UCH-1 (cell line): Measurements from ENCODE around the genes BEST2 and TRMT1.

DNA sequence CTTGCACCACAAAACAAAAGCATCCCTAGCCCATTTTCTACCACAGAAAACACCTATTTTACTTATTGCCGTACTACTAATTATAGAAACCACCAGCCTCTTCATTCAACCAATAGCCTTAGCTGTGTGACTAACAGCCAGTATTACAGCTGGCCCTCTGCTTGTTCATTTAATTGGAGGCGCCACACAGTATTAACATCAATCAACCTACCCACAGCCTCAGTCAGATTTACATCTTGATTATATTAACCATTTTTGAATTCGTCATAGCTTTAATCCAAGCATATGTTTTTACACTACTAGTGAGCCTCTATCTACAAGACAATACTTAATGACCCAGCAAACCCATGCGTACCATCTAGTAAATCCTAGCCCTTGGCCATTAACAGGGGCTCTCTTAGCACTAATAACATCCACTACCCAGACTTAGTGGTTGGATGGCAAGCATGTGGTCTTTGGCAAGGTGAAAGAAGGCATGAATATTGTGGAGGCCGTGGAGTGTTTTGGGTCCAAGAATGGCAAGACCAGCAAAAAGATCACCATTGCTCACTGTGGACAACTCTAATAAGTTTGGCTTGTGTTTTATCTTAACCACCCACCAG, 23.2 kb upstream of the ZNF709 start:
- RRBS, result no CpG with 5 or more reads among the region's 5 CpGs

- RRBS, result no CpG with 5 or more reads among the region's 13 CpGs
Observed at GRCh38 chr19:12545116-12545702, 6.1 kb downstream of the ZNF564 start.

- RRBS, result 3% methylated on average over 15 of the region's 38 CpGs
Observed at GRCh38 chr19:12681033-12681701, 513 bp downstream of the DHPS start.

- RRBS, result 4% methylated on average over 4 of the region's 18 CpGs
Observed at GRCh38 chr19:12736645-12737413, 468 bp upstream of the GET3 start.

DNA sequence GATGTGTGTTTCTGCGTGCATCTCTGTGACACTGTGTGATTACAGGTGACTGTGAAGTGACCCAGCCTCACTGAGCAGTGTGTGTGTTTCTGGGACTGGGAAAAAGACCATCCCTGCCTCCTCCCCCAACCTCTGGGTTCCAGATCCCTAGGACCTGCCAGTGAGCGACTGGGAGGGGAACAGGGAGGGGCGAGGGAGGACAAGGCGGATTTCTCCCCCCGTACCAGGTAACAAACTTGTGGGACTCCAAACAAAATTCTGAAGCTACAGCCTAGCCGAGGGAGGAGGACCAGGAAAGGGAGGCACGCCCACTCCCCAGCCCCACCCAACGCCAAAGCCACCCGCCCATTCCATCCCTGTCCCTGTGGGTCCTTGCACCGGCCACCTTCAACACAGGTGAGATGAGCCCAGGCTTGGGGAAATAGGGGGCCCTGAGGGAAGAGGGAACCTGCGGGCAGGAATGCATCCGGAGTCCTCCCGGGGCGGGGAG, at the start of gene BEST2:
TSS of gene BEST2 (plus strand) at position 348 of the 490 bp plus-strand sequence.
- RRBS, result 19% methylated on average over 5 of the region's 14 CpGs

GRCh38 chr19:12762811-12763603, 11.4 kb downstream of the BEST2 start:
- RRBS, result no CpG with 5 or more reads among the region's 18 CpGs

DNA sequence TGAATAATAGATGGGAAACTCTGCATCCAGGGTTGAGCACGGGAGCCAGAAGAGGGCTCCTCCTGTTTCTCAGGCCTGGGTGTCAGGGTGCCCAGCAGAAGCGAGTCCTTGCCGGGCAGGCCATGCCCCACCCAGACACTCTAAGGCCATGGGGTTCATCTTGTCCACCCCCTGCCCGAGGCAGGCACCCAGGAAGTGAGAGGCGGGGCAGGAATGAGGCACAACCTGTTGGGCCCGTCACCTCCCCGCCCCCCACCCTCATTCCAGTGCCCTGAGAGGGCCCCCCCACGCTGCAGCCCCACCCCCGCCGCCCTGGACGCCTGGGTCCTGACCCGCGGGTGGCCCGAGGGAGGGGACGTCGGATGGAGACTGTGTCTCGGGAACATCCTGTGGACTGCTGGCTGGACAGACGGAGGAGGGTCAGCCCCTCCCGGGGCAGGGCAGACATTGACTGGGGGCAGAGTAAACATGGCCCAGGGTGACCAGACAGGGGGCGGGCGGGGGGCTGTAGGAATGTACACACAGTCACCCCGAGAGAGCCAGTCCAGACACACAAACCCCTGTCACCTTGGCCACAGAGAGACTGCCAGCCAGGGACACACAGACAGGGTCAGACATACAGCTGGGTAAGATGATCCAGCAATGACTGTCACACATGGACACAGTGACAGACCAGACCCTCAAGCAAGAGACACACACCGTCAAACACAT, 7.4 kb upstream of the JUNB start:
- RRBS, result no CpG with 5 or more reads among the region's 23 CpGs

DNA sequence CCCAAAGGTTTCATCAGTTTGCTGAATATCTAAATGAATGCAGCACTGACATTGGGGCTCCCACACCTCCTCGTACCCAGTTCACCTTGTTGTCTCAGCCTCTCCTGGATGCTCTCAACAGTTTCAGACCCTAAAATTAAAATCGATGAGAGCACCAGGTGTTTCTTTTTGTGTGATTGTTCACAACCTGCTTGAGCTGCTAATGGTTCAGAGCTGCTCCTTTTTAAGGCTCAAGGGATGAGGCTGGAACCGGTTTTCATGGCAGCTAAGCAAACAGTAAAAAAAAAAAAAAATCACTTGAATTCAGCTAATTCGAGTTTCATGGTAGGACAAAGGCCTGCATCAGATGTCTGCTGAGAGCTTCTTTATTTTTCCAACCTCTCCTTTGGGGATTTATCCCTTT, 6.6 kb downstream of the SYCE2 start:
- RRBS, result no CpG with 5 or more reads among the region's 4 CpGs

GRCh38 chr19:12933923-12934294, 398 bp upstream of the FARSA start:
- RRBS, result no CpG with 5 or more reads among the region's 9 CpGs

DNA sequence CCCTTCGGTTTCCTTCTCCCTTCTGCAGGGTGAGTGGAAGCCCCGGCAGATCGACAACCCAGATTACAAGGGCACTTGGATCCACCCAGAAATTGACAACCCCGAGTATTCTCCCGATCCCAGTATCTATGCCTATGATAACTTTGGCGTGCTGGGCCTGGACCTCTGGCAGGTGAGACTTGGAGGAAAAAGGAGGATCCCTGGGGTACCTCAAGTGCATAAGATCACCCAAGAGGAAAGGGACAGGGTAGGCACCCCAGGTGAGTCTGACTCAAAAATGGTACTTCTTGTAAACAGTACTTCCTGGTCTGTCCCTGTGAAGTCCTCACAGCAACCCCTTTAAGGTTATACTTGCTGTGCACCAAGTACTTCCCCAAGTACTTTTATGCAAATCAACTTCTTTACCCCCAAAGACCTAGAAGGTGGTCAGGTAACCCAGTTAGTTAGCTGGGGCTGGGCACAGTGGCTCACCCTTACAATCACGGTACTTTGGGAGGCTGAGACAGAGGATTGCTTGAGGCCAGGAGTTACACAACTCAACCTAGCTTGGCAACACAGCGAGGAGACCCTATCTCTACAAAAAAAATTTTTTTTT, 2.4 kb downstream of the CALR start:
- RRBS, result no CpG with 5 or more reads among the region's 8 CpGs

DNA sequence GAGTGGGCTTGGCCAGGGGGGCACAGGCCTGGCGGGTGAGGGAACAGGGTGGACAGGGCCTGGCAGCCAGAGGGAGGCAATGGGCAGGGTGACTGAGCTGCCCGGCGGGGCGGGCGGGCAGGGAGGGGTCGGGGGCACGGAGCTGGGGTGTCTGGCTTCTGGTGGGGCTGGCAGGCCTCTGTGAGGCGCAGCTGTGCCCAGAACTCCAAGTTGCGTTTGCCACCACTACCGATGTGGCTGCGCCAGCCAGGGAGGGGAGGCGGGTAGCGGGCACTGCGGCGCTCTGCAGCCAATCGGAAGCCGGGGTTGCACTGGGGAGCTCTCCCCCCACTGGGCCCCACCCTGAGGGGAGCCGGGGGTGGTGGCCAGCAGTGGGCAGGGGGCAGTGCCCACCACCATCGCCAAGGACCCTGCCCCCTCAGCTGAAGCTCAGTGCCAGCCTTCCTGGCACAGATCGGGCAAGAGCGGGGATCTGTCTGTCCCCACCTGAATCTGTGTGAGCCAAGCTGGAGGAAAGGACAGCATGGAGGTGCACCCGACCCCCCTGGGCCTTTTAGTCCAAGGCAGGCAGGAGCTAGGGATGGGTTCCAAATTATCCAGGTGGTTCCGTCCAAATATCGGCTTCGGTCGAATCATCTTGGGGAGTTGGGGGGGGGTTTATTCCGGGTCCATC, 7.3 kb downstream of the NFIX start:
- RRBS, result 37% methylated on average over 2 of the region's 27 CpGs

GRCh38 chr19:13010743-13011303, 15.5 kb downstream of the NFIX start:
- RRBS, result no CpG with 5 or more reads among the region's 29 CpGs

GRCh38 chr19:13011731-13012467, 16.6 kb downstream of the NFIX start:
- RRBS, result 98% methylated on average over 20 of the region's 58 CpGs

- RRBS, result 65% methylated on average over 8 of the region's 49 CpGs
Observed at GRCh38 chr19:13013634-13014547, 18.6 kb downstream of the NFIX start.

DNA sequence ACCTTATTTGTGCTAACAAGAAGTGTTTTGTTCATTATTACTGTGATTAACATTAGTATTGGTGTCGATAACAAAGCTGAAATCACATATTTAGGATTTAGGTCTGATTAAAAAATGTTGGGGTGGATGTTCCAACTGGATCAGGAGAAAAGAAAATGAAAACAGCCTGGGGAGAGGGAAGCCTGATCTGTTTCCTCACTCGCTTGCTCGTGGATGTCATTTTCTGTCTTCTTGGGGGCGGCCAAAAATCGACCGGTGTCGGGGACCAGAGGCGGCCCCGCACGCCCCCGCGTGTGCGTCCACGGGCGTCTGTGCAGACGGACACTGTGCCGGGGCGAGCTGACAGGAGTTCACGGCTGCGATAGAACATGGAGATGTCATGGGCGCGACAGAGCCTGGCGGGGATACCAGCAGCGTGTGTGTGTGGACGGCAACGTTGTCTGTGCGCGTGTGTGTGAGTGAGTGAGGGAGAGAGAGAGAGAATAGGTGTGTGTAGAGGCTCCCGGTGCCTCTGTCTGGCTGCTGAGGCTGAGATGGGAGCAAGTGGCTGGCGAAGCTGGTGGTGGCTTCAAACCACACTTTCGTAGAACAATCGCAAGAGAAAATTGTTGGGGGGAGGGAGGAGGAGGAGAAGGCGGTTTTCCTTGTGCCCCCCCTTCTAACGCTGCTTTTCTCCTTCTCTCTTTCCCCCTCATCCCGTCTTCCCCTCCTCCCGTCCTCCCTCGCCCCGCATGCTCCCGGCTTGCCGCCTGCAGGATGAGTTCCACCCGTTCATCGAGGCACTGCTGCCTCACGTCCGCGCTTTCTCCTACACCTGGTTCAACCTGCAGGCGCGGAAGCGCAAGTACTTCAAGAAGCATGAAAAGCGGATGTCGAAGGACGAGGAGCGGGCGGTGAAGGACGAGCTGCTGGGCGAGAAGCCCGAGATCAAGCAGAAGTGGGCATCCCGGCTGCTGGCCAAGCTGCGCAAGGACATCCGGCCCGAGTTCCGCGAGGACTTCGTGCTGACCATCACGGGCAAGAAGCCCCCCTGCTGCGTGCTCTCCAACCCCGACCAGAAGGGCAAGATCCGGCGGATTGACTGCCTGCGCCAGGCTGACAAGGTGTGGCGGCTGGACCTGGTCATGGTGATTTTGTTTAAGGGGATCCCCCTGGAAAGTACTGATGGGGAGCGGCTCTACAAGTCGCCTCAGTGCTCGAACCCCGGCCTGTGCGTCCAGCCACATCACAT, 29.4 kb downstream of the NFIX start:
- RRBS, result 21% methylated on average over 15 of the region's 75 CpGs

- RRBS, result 11% methylated on average over 3 of the region's 29 CpGs
Observed at GRCh38 chr19:13116589-13117155, at the start of gene TRMT1. TRMT1 (minus strand) TSS chr19:13116740.

- RRBS, result no CpG with 5 or more reads among the region's 3 CpGs
Observed at GRCh38 chr19:13128619-13129261, 10.7 kb downstream of the NACC1 start.

DNA sequence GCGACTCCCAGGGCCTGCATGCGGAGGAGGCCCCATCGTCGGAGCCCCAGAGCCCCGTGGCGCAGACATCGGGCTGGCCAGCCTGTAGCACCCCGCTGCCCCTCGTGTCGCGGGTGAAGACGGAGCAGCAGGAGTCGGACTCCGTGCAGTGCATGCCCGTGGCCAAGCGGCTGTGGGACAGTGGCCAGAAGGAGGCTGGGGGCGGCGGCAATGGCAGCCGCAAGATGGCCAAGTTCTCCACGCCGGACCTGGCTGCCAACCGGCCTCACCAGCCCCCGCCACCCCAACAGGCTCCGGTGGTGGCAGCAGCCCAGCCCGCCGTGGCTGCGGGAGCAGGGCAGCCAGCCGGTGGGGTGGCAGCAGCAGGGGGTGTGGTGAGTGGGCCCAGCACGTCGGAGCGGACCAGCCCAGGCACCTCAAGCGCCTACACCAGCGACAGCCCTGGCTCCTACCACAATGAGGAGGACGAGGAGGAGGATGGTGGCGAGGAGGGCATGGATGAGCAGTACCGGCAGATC, 14.5 kb downstream of the STX10 start:
- RRBS, result 90% methylated on average over 5 of the region's 36 CpGs

- RRBS, result no CpG with 5 or more reads among the region's 7 CpGs
Observed at GRCh38 chr19:13156834-13157437, 6.7 kb downstream of the IER2 start.

DNA sequence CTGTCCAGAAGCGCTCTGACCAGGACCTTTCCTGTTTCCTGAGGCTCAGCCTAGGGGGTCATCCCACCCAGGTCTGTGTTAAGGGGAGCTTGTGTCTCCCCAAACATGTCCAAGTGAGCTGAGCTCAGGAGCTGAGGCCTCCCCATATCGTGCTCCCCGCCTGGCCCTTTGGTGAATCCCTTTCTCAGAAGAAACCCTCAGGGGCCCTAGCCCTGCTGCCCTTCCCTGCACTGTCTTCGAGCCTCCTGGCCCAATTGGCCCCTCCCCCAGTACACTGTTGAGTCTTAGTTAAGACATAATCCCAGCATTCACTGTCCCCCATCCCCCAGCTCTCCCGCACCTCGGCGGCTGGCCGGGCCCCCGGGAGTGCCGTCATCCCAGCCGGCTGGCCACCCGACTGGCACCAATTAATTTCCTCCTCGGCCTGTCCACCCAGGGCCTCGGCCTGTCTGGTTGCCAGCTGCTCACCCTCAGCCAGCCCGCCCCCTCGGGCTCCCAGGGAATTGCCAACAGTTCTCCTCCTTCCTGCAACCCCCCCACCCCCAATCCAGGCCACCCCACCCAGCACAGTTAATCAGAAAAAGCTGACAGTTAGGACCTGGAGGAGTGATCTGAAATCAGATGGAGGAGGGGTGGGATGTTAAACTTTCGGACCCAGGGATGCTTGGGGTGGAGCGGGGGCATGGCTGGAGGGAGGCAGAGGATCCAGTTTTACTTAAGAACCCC, 13.6 kb downstream of the IER2 start:
- RRBS, result no CpG with 5 or more reads among the region's 18 CpGs